ENCODE measurements around a stretch of chr9.

DNA sequence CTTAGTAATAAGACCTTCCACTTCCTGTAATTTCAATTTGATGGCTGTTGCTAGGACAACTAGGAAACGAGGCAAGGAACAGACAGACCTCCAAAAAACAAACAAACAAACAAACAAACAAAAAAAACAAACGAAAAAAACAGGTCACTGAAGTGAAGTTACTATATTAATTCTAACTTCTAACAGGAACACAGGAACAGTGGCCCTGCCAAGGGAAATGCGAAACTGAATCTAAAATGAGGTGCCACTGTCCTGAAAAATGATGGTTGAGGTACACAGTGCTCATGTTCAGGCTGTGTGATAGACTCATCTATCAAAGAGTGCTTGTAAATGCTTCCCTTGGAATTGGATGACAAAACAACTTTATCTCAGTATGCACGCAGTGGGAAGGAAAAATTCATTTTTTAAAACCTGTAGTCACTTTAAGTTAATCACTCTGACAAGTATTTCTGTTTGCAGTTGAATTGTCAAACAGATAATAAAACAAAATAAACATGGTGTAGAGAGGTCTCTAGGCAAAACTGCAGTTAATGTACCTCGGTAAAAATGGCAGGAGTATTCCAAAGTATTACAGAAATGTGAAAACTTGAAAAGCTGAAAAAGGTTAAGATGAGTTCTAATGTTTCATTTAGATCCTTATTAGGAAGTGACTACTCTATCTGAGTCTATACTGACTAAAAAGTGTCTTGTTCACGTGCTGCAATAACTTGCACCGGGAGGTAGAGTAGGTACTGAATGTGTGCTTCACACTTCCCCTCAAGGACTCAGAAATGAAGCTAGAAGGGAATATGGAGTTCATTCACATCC lies 103.8 kb upstream of the GNA14 start:
- PRO-cap: no peak

DNA sequence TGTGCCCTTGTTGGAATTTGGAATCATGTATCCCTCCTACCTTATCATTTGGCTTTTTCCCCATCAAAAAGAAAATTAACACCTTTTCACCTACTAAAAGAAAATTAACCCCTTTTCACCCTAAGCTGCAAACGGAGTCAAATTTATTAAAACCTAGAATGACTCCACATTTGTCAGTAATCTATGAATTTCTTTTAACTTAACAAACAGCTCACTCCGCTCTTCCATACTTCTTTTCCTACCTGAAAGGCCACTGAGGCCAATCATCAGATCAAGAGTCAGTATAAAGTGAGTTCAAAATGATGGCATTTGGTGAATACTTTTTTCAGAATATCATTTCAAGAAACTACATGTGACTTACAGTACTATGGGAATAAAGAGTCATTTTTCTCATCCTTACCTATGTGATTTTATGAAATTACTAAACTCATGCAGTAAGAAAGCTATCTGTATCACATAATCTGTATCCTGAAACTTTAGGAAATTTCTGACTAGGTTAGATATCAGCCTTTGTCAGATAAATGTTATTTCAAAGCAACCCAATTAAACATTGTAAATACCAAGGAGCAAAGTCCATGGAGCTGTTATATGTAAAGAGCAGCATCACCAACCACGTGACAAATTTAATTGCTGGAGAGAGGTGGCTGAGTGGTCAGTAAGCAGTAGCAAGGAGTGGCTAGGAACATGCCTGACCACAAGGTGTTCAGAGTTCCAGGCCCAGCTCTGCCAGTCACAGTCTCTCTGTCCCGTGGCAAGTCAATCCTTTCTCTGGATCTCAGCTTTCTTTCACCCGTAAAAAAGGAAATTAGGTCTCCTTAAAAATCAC lies 166.5 kb downstream of the GNAQ start:
- PRO-cap: no peak

GRCh38 chr9:77891485-77892055 lies 140.0 kb downstream of the GNAQ start:
- PRO-cap: no peak

- PRO-cap: no peak
Observed at GRCh38 chr9:77950154-77950825, 81.3 kb downstream of the GNAQ start.

- PRO-cap: no peak
Observed at GRCh38 chr9:77977980-77979052, 53.3 kb downstream of the GNAQ start.

DNA sequence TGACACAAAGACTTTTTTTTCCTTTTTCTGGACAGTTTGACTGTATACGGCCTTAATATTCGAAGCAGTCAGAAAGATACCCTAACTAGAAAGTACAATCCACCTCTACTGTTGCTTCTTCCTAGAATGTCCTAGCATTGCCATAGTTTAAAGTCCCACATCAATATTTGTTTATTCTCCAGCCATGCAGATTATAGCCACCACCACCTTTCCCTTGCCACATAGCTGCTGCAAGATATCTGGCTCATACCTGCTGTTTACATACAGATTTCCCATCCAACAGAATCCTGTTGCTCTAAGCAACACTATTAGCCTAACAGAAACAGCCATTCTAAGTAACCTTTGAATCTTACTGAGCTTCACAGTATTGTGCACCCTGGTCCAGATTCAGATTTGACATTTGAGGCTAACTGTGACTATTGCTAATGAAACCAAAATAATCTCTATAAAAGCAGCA lies 45.6 kb downstream of the GNAQ start:
- PRO-cap: unidirectional peak, plus-strand start at position 137 of the sequence

GRCh38 chr9:77987739-77988367 lies 43.8 kb downstream of the GNAQ start:
- PRO-cap: no peak

- PRO-cap: bidirectional peak, plus-strand start at chr9:78004767, minus-strand start at chr9:78004546
Observed at GRCh38 chr9:78004429-78004884, 27.2 kb downstream of the GNAQ start.

- PRO-cap: unidirectional peak, plus-strand start at chr9:78030960; unidirectional peak, plus-strand start at chr9:78030993
Observed at GRCh38 chr9:78030578-78031091, 976 bp downstream of the GNAQ start.

GRCh38 chr9:78272546-78273138 lies 24.3 kb upstream of the PSAT1 start:
- PRO-cap: no peak

GRCh38 chr9:78669380-78669721 lies 372.4 kb downstream of the PSAT1 start:
- PRO-cap: unidirectional peak, minus-strand start at chr9:78669576

DNA sequence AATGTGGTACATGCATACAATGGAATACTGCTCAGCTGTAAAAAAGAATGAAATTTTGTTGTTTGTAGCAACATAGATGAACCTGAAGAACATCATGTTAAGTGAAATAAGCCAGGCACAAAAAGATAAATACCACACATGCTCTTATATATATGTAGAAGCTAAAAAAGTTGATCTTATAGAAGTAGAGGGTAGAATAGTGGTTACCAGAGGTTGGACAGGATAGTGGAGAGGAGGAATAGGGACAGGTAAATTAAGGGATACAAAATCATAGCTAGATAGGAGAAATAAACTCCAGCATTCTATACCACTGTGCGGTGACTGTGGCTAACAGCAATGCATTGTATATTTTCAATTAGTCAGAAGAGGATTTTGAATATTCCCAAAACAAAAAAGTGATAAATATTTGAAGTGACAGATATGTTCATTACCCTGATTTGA lies 414.8 kb downstream of the TLE1 start:
- PRO-cap: no peak

DNA sequence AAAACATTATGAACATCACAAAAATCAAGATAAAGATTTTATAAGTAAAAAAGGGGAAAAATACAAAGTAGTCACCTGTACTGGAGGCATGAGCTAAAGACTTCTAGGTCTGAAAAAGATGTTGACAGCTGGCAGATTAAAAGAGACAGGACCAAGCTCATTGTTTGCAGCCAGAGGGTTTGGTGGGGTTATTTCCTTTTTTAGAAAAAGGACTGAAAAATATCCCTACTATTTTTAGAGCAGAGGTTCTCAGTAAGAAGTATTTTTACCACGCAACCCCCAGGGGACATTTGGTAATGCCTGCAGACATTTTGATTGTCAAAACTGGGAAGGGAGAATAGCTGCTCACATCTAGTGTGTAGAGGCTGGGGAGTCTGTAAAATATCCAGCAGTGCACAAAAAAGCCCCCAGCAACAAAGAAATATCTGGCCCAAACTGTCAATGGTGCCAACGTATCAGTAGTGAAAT lies 353.4 kb downstream of the TLE1 start:
- PRO-cap: no peak

- PRO-cap: no peak
Observed at GRCh38 chr9:81622633-81623532, 66.5 kb downstream of the TLE1 start.

- PRO-cap: no peak
Observed at GRCh38 chr9:81665364-81665633, 24.0 kb downstream of the TLE1 start.

DNA sequence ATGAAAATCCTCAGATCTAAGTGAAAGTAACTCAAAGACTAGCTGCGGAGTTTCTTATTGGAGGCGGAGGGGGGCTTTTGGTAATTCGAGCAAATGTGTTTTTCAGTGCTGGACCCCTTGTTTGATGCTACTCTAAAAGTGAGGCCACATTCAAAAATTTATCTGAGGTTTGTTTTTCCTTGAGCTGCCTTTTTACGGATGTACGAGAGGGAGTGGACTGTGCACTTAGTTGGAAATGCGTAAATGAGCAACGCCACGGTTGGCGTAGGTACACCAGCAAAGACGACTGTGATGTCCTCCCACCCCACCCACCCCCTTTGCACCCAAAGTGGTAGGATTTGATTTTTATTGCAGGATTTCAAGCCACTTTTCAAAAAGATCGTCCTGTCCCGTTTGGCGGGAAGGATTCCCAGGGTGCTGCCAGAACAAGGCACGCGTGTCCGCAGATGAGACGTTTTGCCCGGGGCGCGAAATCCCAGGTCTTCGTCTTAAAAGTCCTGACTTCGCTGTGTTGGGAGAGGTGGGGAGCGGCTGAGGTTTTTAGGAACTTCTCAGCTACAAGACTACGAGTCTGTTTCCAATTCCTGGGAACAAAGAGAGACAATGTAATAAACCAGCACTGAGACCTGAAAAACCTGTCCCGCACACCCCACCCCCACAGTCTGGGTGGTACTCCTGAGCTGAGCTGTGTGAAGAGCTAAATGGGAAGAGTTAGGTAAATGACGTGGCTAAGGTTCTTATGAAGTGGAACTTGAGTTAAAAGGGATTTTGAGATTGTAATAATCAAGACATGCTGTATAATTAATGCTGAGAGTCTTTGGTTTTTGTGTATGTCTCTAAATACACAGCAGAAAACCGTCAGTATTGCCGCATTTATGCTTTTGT lies 1.0 kb upstream of the TLE1 start:
- PRO-cap: bidirectional peak, plus-strand start at position 268 of the sequence, minus-strand start at position 134 of the sequence; unidirectional peak, minus-strand start at position 664 of the sequence

- PRO-cap: no peak
Observed at GRCh38 chr9:81877082-81877338, 51.2 kb upstream of the SPATA31D4 start.

GRCh38 chr9:81879218-81879634 lies 49.0 kb upstream of the SPATA31D4 start:
- PRO-cap: no peak

GRCh38 chr9:82316780-82317094 lies 328.2 kb downstream of the SPATA31D1 start:
- PRO-cap: unidirectional peak, minus-strand start at chr9:82316895

DNA sequence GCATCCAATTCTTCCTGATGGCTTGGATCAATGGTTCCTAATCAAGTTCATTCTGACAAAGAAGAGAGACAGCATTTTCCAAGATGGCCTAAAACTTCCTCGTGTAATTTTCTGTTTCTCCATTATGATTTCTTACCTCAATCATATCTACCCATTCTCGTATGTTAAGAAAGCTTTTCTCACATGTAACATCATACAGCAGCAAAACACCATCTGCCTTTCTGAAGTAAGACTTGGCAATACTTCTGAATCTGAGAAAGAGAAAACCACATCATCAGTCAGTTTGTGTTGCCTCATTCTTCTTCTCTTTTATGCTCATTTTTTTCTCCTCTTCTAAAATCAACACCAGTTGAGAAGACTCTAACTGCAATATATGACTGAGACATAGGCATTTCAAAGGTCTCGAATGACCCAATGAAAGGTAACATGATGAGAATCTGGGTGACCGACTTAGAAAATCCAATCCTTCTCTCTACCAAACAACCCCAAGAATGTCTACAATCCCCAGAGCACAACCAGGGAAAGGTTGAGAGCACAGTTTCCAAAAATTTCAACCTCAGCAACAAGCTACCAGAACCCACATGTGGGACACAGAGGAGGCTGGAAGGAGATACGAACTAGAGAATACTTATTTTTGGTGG lies 65.9 kb downstream of the RASEF start:
- PRO-cap: no peak